Right ventricle myocardium (tissue), 1 donor: ENCODE measurements around a stretch of chr3.

DNA sequence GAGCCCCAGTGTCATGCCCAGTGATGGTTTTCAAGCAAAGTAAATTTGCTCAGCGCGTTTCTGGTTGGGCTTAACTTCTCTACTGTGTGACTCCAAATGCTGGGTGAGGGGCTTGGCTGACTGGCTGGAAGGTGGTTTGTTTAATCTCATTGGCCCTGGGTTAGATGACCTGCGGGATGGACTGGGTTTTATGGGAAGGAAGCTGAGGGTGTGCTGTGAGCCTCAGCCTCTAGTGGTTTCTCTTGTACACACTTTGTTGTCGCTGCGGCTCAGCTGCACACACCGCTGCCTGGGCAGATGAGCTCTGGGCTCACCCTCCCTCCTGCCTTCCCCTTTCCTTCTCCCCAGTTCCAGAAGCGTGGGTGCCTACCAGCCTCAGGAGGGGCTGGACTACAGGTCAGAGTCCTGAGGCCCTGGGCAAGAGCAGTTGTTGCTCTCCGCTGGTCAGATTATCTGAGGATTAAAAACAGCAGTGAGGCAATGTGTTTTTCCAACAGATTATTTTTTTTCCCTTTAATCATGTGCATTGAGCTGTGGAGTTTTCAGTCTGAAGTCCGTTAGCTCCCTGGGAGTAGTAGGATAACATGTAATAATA, 18.6 kb downstream of the PDIA5 start:
- PRO-cap, 2 experiments: no peak in any of the 2 experiments

DNA sequence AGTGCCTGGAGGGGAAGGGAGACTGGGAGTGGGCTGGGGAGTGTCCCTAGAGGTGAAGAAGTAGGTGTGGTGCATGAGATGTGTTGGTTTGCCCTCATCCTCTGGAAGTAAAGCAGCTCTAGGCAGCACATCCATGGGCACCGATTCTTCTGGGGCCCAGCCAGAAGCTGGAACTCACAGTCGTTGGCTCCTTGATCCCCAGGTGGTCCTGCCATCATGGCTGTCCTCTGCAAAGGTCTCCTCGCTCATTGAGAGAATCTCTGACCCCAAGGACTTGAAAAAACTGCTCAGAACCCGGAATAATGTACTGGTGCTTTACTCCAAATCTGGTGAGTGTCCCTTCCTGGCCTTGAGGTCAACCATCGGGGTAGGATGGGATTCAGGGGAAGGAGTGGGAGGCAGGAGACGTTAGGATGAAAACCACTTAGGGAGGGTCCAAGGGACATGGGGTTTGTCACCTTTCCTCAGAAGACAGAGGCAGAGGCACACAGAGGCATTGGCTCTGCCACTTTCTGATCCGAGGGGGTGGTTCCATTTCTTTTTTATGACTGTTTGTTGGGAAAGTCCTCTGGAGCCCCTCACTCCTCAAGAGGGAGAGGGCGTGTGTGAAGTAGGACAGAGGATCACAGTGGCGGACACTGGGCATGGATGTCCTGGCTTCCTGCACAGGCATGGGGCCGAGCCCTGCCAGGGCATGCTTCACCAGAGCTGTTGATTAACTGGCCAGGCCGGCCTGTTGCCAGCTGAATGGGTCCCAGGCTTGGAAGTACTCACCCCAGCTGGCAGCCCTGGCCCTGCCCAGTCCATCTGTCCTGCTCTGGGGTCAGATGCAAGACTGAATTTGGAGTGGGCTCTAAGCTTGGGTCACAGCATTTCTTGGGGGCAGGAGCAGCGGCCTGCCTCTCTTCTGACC, 22.4 kb downstream of the PDIA5 start:
- PRO-cap, 2 experiments: no peak in any of the 2 experiments

- PRO-cap, 2 experiments: no peak in any of the 2 experiments
Observed at GRCh38 chr3:123138748-123139589, 62.8 kb upstream of the SEC22A start.

- PRO-cap, 2 experiments: no peak in any of the 2 experiments
Observed at GRCh38 chr3:123202082-123202666, 431 bp downstream of the SEC22A start.

DNA sequence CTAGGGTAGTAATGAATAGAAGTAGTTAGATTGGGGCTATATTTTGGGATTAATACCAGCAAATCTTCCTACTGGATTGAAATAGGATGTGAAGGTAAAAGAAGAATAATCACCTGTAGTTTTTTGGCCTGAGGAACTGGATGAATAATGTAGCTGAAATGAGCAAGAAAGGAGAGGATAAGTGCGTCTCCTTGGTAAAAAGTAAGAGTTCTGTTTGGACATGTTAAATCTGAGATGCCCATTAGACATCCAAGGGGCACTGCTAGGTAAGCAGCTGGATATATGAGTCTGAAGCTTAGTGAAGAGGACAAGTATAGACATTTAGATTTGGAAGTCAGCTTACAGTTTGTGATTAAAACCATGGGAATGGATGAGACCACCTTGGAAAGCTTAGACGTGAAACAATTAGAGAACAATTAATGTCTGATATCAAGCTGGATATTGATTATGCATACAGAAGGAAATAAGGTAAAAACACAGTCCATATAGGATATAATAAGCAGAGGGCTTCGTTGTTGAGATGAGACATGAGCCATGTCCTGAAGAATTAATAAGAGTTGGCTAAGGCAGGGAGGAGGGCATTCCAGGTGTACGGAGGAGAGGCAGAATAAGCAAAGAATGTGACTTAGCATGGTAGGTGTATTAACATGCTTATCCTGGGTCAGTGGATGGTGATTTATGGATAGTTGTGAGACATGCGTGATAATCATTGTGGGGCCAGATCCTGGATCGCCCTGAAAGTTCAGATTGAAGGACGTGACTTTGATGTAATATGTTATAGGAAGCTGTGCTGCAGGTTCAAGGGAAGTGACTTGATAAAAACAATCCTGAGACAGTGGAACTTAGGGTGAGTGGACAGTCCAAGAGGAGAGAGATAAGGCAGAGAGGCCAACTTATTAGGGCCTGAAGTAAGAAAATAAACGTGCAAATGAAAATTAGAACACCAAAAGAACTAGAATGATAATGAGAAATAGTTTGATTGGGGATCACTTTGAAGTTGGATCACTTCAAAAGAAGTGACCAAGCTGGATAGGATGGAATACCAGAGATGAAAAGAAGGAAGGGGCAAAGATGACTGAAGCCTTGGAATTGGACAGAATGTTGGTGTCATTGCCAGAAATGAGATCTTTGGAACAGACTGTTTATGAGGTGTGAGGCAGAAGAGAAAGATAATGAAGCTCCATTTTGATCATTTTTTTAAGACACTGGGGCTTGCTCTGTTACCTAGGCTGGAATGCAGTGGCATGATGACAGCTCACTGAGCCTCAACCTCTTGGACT, 9.0 kb downstream of the SEC22A start:
- PRO-cap, 2 experiments: no peak in any of the 2 experiments

DNA sequence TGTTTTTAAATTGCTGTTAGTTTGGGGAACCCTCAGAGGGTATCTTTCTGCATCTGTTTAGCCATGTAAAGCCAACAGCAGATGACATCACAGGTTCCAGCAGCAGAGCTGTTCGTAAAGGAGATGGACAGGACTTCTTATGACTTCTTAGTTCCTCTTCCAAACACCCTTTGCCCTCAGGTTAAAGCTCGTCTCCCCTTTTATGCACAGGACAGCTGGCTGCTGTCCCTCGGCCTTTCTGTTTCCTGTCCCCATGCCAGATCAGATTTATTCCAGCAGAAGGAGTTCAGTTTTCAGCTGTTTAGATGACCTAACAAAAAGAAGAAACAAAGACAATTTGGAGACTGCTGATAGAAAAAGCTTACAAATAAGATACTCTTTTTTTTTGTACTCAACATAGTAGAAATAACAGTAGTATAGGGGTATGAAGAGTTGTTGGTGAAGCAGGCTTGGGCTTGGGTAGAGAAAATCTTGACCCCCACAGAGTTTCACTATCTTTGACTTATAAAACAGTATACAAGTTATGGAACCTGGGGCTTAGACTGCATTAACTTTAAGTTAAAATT, 45.2 kb downstream of the SEC22A start:
- PRO-cap, 2 experiments: no peak in any of the 2 experiments

GRCh38 chr3:123330287-123331453, 118.2 kb downstream of the ADCY5 start:
- PRO-cap, 2 experiments: no peak in any of the 2 experiments

DNA sequence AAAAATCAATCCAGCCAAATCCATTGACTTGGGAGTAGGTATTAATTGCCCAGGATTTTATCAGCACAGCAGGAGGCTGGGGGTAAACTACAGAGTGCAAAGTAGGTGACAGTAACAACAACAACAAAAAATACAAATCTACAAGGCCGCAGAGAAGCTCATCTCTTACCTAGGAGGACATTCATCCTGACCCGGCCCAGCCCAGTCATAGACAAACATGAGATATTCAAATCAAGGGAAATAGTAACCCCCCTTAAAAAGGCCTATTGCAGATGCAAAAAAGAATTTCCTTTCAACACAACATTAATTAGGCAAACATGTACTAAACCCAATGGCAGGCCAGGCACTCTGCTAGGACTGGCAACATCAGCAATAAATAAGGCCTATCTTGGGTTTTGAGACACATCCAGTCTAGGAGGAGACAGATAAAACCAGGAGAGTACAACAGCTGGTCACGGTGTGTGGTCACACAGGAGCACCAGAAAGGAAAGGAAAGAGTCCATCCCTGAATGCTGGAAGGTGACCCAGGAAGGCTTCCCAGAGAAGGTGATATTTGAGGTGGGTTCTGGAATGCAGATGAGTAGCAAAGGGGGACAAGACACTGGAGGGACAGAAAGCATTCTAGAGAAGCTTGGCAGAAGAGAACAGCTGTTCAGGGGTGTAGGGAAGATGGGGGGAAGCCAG, 61.3 kb downstream of the ADCY5 start:
- PRO-cap, 2 experiments: no peak in any of the 2 experiments

DNA sequence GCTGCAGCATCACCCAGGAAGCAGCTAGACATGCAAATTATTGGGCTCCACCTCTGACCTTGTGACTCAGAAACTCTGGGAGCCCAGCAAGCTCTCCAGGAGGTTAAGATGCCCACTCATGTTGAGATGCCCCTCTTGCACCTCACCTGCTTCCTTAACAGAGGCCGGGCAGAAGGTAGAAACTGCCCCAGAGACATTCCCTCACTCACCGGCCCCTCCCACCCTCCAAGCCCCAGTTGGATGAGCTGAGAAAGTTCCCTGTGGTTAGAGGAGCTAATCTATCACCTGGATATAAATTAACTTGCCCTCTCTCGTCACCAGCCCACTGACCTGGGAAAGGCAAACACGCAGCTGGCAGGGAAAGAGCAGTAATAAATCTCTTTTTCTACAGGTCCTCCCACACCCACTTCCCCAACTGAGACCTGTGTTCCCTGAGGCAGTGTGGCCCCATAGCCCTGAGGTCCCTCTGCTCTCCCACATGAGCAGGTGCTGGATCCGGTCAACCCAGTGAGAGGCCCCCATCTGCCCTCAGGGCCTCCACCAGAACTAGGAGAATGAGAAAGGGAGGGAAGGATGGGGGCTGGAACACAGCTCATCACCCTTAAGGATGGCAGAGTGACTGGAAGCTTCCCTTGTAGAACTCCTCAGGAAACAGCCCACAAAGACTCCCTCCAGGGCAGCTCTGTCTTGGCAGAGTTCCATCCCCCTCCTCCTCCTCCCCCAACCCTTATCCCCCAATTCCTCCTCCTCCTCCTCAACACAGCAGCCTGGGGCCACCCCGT, 39.1 kb downstream of the ADCY5 start:
- PRO-cap, 2 experiments: no peak in any of the 2 experiments

GRCh38 chr3:123412411-123413702, 36.0 kb downstream of the ADCY5 start:
- PRO-cap, 2 experiments: peak in 2 of 2 experiments; most common plus-strand start chr3:123412929 (in 2)

DNA sequence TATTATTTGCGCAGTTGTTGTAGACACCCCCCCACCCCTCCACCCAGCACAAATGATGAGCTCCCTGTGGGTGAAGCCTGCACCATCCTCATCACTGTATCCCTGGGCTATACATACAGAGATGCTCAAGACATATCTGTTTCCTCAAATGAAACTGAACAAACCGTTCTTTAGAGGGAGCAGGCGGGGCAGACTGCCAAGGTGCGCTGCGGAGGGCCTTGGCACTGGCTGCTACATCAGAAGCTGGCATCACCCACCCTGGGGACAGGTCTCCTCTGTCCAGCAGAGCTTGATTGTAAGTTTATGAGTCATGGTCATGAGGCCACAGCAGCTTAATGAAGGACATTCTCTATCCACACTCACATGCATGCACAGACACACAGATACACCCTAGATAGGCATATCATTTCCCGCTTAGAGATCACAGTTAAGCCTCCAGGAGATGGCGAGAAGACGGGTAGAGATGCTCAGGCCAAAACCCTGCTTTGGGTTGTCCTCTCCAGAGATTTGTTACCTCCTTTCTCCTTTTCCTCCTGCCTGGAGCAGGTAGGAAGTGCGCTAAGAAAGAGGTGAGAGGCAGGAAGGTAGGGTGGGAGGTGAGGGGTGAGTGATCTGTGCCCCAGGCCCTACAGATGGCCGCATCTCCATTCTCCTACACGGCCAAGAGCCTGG, 28.9 kb downstream of the ADCY5 start:
- PRO-cap, 2 experiments: no peak in any of the 2 experiments

- PRO-cap, 2 experiments: no peak in any of the 2 experiments
Observed at GRCh38 chr3:123522779-123523235, 62.0 kb downstream of the HACD2 start.

DNA sequence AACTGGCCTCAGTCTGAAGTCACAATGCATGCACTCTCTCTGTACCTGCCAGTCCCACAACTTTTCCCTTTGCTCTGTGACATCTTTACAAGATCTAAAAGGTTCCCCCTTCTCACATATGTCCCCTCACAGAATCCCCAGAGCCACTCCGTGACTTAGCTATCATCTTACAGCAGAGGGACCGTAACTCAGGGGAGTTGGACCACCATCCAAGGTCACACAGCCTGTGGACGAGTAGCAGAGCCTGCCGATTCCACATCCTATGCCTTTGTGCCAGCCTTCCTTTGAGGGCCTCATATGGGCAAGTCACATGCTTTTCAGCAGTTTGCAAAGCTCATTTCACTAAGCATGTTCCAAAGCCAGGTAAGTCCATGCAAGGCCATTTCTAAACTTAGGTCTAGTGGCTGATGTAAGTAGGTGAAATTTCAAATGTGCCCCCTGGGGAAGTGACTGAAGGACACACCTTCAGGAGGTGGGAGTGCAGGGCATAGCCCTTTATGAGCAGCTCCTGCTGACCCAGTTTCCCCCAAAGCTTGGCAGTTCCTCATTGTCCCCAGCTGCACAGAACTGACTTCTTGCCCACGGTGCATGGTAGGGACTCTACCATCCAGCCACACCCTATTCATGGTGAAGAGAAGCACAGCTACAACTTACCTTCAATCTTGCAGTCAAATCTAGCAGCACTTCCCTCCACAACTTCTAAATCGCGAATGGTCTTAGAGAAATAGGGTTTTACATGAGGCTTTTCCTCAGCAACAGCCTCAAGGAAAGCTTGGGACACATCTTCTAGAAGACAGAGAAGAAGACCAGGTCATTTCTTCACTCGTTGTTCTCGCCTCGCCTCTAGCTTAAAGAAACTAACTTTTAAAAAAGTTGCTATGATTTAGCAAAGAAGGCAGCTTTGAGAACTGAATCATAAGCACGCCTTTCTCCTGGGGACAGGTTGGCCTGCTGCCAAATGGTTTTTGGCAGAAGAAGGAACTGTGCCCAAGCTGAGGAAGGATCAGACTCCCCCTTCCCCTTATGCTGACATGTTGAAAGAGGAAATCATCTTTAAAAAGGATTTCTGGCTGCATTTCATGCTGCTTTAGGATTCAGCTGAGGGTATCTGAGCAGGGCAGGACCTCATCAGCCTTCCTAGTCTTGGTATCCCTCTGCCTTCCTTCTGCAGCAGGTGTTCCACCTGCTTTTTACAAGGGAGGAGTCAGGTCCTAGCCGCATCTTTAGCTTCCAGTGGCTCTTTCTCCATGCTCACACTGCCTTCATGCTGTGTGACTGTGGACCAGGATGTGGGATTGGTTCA, 33.6 kb upstream of the HACD2 start:
- PRO-cap, 2 experiments: no peak in any of the 2 experiments

- PRO-cap, 2 experiments: no peak in any of the 2 experiments
Observed at GRCh38 chr3:123628109-123628704, 43.4 kb upstream of the HACD2 start.

DNA sequence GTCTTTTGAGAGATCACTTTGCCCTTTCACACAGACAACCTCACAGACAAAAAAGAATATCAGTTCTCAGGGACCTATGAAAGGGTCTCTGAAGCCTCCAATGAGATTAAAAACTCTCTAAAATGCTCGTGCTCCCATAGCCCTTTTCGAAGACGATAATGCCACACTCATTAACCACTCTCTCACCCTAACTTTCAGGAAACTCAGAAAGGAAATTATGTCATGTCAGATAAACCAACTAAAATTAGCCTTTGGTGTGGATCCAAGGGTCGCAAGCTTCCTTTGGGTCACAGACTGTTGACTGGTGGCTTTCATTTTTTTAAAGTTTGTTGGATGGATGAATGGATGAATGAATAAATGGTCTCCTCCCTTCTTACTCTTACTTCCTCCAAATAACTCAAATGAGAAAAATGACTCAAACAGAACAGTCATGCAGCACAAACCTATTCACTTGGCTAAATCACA, 82.8 kb upstream of the HACD2 start:
- PRO-cap, 2 experiments: no peak in any of the 2 experiments

DNA sequence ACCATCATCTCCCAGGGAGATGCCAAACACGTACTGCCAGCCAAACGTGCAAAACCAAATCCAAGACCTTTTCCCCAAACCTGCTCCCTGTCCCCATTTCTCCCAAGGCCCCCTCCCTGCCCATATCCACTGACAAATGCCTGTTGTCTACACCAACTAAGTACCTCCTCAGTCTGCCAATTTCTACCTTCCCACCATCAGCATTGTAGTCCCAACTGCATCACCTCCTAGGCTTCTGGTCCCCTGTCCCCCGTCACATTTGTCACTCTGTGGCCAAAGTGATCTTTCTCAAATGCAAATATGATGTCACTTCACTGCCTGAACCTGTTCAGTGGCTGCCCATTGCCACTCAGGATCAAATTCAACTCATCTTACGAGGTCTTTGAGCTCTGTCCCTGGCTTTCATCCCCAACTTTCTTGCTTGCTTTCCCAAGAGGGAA, 89.3 kb upstream of the HACD2 start:
- PRO-cap, 2 experiments: no peak in any of the 2 experiments

GRCh38 chr3:123754971-123755422, 129.1 kb downstream of the MYLK start:
- PRO-cap, 2 experiments: no peak in any of the 2 experiments

- PRO-cap, 2 experiments: no peak in any of the 2 experiments
Observed at GRCh38 chr3:123798485-123798904, 85.6 kb downstream of the MYLK start.

DNA sequence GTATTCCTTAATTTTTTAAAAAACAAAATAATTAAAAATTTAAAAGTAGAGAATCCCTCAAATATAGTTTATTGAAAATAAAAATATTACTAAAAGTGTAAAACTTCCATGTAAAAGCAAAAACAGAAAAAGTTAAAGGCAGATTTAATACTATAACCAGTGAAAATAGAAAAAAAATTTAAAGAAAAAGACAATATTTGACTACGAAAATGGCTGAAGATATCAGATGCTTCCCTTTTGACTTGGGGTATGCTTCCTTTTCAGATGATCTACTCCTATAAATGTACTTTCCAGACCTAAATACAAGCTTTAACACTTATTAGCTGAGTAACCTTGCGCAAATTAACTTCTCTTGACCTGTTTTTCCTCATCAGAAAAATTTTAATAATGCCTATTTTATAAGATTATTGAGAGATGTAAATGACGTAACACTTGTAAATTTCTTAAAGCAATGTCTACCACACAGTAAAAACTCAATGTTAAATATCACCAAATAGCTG, 10.2 kb downstream of the CCDC14 start:
- PRO-cap, 2 experiments: no peak in any of the 2 experiments

DNA sequence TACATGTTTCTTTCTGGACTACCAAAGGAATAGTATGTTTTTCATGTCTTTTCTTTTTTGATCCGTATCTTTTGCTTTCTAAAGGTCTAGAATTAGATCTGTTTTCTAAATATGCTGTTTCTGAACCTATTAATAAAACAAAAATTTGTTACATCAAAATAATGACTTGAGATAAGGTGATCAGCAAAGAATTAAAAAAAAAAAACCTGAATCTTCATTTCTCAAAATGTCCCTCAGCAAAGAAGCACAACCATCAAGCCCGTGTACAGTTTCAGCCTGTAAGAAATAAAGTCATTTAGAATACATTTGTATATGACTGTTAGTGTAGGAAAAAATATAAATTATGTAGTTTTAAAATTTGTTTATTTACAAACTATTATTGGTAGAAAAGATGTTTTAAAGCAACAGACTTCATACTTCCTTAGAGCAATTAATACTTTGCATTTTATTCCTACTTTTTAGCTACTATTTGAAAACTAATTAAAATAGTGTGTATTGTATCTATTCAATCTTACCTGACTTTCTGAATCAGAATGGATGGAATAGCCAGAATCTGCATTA, 5.1 kb downstream of the CCDC14 start:
- PRO-cap, 2 experiments: no peak in any of the 2 experiments